ENCODE measurements around a stretch of chr2.

- PRO-cap, result bidirectional peak, plus-strand start at chr2:96162079, minus-strand start at chr2:96161889
These were observed 16.5 kb upstream of the DUSP2 start for GRCh38 chr2:96161753-96162225.

- PRO-cap, result no peak
These were observed 16.6 kb downstream of the STARD7 start for GRCh38 chr2:96191985-96192552.

DNA sequence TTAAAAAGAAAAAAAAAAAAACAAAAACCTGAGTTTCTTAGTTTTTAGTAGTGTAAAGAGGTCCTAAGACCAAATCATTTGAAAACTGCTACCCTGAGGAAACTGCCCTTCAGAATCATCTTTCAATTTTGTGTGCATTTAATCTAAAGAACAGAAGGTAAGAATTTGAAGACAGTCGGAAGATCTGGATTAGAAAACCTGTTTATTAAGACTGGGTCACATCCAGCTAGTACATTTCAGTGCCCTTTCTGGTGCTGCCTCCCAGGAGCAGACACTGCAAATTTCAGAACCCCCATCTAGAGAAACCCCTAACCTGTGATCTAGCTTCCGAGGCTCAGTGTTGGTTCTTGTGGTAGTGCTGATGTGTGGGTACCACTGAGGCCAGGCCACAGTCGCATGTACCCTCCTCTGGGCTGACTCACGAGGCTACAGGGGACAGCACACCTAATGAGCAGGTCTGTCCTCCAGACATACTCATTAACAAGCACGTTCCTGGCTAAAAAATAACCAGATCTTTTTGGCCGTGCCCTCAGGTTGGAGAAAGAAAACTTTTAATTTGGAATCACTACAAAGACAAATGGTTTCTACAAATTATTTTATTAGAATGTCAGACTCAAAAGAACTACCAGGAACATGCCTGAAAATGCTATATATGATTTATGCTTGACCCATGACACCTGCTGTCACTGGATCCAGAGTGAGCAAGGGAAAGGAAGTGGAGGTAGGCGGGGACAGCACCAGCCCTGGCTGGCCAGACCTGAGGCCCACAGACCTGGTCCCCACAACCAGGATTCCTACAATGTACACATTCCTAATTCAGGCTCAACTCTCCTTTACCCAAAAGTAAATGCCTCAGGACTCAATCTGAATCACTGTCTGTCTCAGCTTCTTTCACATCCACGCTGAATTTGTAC is 8.4 kb downstream of the CIAO1 start:
- PRO-cap, result no peak

GRCh38 chr2:96315606-96316126 is 9.5 kb upstream of the ITPRIPL1 start:
- PRO-cap, result no peak

DNA sequence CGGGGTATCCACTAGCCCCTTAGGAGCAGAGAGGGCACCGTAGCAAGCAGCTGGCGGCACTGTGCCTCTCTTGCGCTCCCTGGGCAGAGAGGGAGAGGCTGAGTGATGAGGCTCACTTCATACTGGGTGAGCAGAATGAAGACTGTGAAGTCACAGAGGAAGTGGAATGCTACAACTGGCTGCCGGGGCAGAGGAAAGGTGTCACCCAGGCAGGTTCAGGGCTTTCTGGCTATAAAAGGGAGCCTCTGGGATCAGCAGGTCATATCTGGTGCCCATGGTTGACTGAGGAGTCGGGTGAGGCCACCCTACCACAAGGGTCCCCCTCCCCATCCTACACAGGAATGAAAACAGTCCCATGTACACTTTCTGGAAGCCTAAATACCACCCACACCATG is 895 bp downstream of the ITPRIPL1 start:
- PRO-cap, result bidirectional peak, plus-strand start at position 262 of the sequence, minus-strand start at position 104 of the sequence

GRCh38 chr2:96343775-96344403 is 8.3 kb downstream of the NCAPH start:
- PRO-cap, result bidirectional peak, plus-strand start at chr2:96344269, minus-strand start at chr2:96344189

GRCh38 chr2:96345316-96345965 is 9.9 kb downstream of the NCAPH start:
- PRO-cap, result no peak

DNA sequence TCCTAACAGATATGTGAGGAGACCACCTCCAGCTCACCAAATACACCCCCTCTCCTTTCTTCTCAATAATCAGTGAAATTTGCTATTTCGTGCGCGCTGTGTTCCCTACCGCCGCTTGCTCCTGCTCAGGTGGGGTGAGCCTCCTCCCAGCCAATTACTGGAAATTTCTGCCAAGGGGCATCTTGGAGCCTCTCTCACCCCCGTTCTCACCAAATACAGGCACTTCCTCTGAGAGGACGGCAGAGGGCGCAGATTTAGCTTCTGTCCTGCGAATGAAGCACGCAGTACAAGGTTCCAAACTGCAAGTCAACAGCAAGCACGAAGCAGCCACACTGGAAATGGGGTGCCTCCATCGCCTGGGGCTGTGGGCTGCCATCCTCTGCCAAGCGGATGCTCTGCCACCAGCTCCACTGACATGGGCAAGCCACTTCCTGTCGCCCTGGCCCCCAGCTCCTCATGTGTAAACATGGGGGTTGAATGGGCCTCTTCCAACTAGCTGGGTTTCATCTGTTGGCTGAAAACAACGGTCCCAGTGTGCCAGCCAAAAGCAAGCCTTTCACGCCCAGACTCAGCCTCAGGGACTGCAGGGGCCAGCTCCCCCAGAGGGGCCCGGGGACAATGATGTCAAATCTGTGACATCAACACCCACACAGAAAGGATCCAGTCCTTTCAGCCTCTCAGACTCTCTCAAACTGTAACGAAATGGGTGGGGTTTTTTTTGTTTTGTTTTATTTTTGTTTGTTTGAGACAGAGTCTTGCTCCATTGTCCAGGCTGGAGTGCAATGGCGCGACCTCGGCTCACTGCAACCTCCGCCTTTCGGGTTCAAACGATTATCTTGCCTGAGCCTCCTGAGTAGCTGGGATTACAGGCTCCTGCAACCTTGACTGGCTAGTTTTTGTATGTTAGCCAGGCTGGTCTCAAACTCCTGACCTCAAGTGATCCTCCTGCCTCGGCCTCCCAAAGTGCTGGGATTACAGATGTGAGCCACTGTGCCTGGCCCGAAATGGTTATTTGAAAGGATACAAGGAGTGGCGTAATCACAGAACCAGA is 72.0 kb downstream of the NCAPH start:
- PRO-cap, result bidirectional peak, plus-strand start at position 304 of the sequence, minus-strand start at position 334 of the sequence; bidirectional peak, plus-strand start at position 457 of the sequence, minus-strand start at position 381 of the sequence

DNA sequence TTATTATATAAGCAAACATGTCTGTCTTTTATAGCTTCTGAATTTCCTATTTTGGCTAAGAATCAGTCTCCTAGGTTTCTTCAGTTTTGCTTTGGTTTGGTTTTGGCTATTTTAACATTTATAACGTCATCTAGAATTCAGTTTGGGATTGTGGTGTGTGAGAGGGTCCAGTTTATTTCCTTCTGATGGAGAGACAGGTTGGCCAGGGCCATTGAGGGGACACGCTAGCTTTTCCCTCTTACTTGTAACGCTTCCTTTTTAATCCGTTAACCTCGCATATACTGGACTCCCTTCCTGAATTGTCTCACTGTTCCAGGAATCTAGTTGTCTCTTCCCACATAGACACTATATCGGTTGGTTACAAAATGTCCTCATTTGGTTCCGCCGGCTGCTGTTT is 35.2 kb downstream of the NEURL3 start:
- PRO-cap, result no peak

DNA sequence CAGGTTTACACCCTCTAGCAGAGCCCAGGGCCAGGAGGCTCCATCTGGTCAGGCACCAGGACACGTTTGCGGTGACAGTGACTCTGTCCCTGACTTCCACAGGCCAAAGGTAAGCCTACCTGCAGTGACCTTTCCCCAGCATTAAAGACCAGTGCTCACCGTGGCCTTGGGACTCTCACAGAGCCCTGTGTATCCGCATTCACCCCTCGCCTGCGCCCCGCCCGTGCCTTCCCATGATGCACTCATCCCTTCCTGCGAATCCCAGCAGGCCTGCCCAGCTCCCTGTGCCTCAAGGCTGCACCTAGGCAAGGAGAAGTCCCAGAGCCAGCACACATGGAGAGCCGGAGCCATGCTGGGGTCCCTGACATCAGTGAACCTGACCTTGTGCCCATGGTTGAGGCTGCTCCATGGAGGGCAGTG is 3.2 kb downstream of the NEURL3 start:
- PRO-cap, result no peak

DNA sequence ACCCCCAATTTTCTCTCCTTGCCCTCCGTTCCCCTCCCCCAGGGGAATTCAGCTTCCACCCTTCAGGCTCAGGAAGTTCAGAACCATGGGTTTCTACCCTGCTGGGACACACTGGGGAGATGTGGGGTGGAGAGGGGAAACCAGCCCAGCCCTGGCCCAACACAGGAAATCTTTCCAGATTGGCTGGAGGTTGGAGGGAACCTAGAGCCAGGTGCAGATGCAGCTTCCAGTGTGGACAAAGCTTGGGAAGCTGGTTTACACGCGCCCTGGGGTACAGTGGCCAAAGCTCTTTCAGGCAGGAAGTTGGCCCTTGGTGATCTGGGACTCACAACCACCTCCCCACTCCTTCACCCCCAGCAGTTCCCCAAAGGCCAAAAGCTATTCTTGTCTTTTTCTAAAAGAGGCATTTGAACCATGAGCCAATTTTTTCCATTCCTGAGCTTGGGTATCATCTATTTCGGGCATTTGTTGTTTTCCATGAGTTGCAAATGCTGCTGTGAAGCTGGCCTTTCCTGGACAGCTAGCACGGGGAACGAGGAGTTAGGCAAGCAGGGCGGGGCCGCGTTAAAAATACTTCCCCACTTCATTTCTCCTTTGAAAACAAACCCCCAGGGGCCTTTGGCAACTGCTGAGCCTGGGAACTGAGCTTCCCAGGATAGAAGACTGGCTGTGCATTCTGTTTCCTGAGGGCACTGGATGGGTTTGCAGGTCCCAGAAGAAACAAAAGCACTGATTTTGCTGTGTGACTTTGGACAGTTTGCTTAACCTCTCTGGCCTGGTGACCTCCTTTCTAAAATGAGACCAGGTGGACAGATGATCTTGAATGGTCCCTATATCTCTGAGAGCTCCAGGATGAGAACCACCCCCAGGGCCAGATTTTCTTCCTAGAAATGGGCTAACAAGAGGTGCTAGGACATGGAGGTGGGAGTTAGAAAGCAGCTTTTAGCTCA is 3.0 kb upstream of the ARID5A start:
- PRO-cap, result no peak

DNA sequence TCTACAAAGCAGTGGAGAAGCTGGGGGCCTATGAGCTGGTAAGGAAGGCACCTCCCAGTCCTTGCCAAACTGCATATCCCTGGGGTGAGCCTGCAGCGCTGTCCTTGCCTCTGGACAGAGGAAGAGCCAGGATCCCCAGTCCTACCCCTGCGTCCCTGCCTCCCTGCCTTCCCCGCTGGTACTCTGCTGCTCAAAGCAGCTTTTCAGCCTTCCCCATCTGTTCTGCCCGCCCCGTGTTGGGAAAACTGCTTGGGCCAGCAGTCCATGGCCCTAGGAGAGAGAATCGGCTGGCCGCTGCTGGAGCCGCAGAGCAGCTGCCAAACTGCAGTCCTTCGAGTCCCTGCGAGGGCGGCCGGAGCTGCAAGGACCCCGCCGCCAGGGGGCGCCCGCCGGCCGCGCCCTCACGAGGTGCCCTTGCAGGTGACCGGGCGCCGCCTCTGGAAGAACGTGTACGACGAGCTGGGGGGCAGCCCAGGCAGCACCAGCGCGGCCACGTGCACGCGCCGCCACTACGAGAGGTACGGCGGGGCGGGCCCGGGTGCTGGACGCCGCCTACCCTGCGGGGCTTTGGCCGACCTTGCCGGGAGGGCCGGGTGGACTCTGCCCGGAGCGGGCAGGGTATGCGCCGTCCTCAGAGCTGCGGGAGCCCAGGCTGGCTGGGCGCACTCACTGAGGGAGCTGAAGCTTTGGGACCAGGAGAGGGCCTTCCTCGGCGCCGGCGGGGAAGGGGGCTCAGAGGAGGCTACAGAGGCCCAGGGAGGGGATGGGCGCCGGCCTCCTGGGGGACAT is 13.4 kb downstream of the ARID5A start:
- PRO-cap, result no peak

DNA sequence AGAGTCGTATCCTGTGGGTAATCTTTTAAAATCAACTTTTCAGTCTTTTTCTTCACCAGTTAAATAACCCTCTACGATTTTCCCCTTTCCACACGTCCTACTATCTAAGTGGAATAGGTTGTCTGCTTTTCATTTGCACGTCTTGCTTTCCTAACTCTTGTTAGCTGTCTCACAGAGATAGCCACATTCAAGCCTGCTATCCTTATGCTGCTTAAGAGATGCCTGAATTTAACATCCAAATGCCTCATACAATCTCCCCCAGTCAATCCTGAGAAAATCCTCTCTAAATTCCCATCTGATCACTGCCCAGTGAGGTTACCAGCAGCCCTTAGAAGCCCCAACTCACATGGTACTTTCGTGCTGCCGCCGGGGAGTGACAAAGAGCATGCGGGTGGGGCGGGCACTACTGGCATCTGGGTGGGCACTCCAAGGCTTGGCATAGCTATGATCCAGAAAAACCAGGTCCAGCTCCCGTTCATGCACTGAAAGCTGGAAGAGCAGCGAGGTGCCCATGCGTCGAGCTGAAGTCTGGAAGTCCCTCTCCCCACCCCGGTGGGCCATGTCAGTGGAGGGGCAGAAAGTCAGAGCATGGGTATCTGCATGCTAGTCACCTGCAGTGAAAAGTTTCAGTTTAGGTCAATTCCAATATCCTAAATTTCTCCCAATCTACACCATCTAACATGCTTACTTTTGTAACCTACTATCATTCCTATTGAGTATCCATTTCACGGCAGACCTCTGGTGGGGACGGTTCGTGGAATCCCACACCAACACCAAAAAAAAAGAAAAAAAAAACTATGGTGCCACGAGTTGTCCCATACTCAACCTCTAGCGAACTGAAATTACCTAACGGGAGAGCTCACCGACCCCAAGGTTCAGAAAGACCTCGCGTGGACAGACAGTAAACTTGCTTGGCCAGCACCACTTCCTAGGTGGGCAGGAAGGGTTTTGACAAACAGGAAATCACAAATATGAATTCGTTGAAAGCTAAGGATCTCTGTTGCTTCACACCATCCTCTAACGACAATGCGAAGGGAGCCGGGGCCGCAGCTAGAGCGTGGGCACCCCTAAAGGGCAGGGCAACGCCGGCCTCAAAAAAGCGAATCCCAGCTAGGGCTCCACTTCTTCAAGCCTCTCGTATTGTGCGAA is 1.2 kb downstream of the KANSL3 start:
- PRO-cap, result bidirectional peak, plus-strand start at position 1,020 of the sequence, minus-strand start at position 838 of the sequence

GRCh38 chr2:96762891-96763304 is 2.2 kb downstream of the CNNM4 start:
- PRO-cap, result no peak

- PRO-cap, result no peak
These were observed 2.9 kb downstream of the CNNM4 start for GRCh38 chr2:96763305-96764360.

- PRO-cap, result no peak
These were observed 15.2 kb upstream of the CNNM3 start for GRCh38 chr2:96800929-96801151.

DNA sequence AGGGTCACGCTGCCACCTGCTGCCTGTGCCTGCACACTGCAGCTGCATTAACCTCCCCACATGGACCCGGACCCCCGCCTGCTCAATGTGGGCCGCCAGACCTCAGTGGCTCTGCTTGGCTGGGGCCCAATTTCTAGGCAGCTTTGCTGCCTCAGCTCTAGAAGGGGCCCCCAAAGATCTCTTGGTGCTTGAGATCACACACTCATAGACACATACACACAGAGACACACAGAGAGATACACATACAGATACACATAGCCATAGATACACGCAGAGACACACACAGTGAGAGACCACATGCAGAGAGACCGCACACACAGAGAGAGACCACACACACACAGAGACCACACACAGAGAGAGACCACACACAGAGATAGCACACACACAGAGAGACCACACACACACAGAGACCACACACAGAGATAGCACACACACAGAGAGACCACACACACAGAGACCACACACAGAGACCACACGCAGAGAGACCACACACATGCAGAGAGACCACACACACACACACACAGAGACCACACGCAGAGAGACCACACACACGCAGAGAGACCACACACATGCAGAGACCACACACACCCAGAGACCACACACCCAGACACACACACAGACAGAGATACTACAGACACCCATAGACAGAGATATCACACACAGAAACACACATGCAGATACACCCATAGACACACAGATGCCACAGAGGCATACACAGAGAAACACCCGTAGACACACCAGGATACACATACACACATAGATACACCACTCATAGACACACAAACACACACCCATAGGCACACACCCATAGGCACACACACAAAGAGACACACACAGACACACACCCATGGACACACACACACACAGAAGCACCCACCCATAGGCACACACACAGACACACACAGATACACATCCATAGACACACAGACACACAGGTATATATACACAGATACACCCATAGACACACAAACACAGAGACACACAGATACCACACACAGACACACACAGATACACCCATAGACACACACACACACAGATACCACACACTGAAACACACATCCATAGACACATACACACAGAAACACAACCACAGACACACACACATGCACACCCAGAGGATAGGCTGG is 14.6 kb upstream of the CNNM3 start:
- PRO-cap, result no peak

DNA sequence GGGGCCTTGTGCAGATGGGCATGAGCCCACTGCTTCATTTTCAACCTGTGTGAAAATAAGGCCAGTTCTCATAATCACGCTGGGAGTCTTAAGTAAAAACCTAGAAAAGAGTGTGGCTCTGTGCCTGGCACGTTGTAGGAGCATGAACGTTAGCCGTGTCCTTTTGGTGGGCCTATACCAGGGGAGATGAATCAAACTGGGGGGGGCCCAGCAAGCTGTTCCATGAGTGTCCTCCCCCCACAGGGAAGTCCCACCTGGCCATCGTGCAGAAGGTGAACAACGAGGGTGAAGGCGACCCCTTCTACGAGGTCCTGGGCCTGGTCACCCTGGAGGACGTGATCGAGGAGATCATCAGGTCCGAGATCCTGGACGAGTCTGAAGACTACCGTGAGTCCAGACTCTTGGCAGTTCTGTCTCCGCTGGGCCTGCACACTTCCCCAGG is 8.8 kb downstream of the CNNM3 start:
- PRO-cap, result no peak

DNA sequence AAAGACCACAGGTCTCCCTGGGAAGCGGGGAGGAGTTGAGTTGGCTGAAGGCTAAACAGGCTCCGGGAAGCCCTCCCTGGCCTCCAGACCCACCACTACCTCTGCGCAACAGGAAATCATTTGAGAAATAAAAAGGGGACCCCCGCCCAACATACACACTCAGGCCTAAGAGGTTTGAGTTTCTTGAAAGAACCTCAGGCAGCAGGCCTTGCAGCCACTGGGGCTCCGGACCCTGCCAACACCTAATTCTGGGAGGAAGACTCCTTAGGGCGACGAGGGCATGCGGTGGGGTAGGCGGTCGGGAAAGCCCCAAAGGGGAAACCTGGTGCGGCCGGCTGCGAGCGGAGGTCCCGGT is 1.8 kb downstream of the SEMA4C start:
- PRO-cap, result no peak

DNA sequence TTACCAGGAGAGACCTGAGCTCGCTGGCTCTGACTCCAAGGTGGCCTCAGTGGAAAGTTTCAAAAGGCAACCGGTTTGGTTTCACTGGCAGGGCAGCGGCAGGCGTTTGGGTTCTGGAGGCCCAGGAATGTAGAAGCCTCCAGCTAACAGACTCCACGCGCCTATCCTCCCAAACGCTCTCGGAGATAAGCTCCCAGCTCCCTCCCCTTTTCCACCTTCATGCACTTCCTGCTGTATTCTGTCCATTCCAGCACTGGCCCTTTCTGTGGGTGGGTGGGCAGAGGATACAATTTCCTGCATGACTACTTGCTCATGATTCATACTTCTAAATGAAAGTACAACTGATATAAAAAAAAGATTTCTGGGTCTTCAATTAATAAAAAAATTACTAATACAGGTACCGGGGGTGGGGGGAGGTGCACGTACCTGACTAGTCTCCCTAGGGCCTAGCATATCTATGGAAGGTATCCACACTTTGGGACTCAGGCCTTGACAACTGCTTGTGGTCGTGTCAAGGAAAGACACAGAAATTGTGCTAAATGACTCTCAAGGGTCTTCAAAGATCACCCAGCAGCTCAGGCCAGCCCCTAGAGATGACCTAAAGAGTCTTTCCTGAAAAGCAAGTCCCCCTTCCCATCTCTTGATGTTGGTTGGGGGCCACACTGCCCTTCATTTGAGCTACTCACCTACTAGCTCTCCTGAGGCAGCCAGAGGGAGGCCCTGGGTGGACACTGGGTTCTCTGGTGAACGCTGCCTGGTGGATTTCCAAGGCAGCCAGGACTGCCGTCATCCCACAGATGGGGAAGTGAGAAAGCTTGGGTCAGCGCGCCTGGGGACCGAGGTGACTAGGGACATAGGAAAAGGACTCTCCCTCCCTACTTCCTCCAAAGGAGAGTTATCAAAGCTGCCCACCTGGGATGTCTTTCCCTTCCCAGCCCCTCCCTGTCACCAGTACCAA is 3.4 kb upstream of the SEMA4C start:
- PRO-cap, result no peak